GM23338 (cell line): ENCODE results near the genes VEZF1 and HSF5.

GRCh38 chr17:57286223-57287101, 30.1 kb downstream of the MSI2 start:
- PRO-cap: no peak
- RAMPAGE, long total RNA: no peak

DNA sequence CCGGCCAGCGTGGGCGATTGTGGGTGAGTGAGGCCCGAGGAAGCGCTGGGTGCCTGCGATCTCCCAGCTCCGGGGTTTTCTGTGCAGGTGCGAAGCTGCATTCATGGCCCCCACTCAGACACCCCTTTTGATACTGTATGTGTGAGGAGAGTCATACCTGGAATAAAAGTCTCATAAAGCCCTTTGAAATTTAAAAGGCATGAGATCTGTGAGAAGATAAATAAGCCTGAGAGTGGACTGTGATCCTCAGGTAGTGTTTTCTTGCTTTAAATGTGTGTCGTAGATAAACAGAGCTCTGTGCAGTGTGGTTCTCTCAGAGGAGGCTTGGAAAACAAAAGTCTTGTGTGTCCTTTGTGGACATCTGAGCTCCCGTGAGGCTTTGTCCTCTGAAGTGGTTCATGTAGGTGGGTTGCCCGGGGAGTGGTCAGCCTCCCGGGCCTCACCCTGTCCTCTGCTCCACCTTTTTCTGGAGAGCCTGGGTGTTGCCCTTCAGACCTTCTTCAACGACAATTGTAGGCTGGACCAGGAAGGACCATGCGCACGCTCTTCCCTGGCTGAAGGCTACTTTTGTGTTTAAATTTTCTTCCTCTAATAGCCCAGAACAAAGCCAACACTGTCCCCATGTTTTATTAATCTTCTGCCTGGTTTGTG, 151.0 kb downstream of the MSI2 start:
- PRO-cap: no peak
- RAMPAGE, long total RNA: no peak

DNA sequence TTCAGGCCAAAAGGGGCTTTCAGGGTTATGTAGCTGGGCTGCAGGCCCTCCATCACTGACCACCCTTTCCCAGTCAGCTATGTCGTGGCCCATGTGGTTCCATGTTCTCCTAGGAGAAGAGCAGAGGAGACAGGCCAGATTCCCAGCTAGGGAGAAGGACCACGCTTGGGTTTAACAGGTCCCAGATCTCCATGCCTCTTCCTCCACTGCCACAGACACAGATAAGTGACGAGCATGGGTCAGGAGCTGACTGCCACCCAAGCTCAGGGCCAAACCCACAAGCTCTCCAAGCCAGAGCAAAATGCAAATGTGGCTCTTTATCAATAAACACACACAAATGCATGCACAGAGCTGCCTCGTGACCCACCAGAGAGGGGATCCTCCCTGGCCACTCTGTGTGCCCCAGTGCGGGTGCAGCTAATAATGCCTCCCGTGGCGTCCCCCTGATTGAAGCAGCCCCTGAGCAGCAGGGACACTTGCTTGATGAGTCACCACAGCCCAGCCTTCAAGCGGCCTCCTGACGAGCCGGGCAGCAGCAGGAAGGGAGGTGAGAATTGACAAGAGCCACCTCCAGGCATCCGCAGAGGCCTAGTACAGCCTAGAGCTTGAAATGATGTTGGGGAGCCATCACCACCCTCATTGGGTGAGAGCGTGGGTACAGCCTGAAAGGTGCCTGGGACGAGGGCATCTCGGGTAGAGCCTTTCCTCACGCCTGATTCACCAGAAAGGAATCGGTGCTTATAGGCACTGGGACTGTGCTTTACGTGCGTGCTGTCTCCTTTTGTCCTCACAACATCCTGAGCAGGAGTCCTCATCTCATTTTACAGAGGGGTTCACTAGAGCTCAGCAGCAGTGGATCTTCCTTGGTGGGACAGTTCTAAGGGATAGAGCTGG, 143.8 kb downstream of the CCDC182 start:
- PRO-cap: no peak
- RAMPAGE, long total RNA: no peak

GRCh38 chr17:57671705-57672532, 73.2 kb downstream of the CCDC182 start:
- PRO-cap: no peak
- RAMPAGE, long total RNA: no peak

- PRO-cap: unidirectional peak, plus-strand start at chr17:57832906
- RAMPAGE, long total RNA: no peak
Measured at GRCh38 chr17:57832658-57833076, 17.2 kb downstream of the MRPS23 start.

GRCh38 chr17:57833077-57833684, 16.7 kb downstream of the MRPS23 start:
- PRO-cap: bidirectional peak, plus-strand start at chr17:57833248, minus-strand start at chr17:57833208
- RAMPAGE, long total RNA: no peak

- PRO-cap: no peak
- RAMPAGE, long total RNA: no peak
Measured at GRCh38 chr17:57839294-57839927, 10.4 kb downstream of the MRPS23 start.

DNA sequence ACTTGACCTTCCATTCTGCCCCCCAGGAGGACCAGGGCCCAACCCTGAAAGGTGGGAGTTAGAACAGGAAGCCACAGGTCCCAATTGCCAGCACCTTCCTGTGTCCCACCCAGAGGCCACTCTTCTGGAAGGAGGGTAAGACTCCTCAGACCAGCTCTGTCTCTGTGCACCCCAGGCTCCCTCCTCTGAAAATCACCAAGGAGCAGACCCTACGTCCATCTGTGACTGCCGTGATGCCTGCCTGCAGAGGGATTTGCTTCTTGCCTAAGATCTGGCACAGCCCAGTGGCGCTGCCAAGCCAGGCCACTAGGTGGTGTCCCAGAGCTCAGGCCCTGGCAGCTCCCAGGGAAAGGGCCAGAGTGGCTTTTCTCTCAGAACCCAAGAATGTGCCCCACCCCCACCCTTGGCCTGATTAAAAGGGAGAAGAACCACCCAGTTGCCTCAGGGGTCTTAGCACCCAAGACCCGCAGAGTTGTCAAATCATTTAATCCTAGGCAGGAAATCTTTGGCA, 42.6 kb upstream of the MRPS23 start:
- PRO-cap: bidirectional peak, plus-strand start at position 444 of the sequence, minus-strand start at position 255 of the sequence
- RAMPAGE, long total RNA: no peak

DNA sequence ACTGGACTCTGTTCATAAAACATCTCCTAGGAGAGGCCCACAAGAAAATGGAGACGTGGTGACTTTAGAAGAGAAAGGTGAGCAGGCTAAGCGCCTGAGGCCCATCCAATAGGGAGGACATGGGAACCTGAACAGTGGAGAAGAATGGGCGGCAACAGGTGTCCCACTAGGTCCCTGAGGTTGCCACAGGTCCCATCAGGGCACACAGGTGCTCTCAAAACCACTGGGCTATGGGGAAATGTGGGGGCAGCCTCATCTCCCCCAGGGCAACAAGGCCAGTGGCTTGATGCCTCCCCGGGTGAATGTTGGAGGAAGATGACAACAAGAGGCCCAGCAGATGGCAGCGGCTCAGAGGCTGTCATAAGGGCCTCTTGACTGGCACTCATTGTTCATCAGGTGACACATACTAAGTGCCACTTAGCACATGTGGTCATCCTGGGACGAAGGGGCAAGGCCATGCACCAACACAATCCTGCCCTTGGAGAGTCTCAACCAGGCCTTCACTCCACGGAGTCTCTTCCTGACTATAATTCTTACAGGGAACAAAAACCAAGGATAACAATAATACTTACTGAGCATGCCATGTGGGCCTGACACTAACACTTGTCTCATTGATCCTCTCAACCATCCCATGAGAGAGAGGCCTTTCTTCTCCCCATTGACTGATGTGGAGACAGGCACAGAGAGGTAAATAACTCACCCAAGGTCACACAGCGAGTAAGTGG, 38.1 kb downstream of the CUEDC1 start:
- PRO-cap: no peak
- RAMPAGE, long total RNA: no peak

DNA sequence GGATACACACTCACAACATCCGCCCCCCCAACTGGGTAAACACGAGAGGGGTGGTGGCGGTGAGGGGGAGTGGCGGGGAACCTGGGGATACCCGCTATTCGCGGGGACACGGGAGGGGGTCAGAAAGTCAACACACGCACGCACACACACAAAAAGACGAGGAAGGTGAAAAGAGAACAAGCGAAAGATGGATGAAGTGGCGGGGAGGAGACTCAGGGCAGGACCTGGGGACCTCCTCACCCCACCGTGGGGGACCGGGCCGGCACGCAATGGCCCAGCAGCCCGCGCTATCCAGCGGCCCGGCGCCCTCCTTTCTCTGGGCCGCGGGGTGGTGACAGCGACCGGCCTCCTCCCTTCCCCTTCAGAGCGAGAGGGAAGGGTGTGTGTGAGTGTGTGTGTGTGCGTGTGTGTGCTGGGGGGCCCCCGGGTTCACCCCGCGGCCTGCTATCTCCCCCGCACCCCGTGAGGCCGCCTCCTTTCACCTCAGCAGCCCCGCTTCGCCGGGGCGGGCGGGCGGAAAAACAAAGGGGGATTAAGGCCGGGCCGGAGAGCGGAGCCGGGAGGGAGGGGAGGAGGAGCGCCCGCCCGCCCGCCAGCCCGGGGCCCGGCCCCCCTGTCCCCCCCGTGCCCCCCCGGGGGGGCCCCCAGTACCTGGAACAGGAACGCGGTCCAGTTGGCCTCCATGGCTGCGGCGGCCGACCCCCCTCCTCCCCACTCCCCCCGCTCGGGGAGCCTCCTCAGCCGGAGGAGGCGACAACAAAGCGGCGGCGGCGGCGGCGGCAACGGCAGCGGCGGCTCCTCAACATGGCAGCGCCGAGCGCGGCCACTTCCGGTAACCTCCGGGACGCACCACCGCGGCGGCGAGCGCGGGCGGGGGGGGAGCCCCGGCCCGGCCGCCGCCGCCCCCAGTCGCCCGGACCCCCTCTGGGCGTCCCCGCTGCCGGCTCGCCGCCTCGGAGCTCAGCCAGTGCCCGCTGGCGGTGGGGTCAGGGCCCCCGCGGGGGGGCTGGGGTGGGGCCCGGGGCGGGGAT, at the start of gene VEZF1:
Gene VEZF1, minus strand, starts transcription at position 827 of the 1,031 bp plus-strand sequence.
- PRO-cap: bidirectional peak, plus-strand start at position 151 of the sequence, minus-strand start at position 161 of the sequence; bidirectional peak, plus-strand start at position 486 of the sequence, minus-strand start at position 505 of the sequence; bidirectional peak, plus-strand start outside the sequence, minus-strand start at position 806 of the sequence
- RAMPAGE, long total RNA: start-site peak on the minus strand centred at position 755 of the sequence, 94 bp wide, 174 and 36 reads in 2 replicates

- PRO-cap: unidirectional peak, minus-strand start at chr17:57991954
- RAMPAGE, long total RNA: no peak
Measured at GRCh38 chr17:57991313-57992233, 3.5 kb upstream of the VEZF1 start.

- PRO-cap: bidirectional peak, plus-strand start at chr17:58081963, minus-strand start at chr17:58081849
- RAMPAGE, long total RNA: no peak
Measured at GRCh38 chr17:58081701-58082220, 1.5 kb upstream of the DYNLL2 start.

GRCh38 chr17:58086315-58086604, 3.0 kb downstream of the DYNLL2 start:
- PRO-cap: no peak
- RAMPAGE, long total RNA: no peak

DNA sequence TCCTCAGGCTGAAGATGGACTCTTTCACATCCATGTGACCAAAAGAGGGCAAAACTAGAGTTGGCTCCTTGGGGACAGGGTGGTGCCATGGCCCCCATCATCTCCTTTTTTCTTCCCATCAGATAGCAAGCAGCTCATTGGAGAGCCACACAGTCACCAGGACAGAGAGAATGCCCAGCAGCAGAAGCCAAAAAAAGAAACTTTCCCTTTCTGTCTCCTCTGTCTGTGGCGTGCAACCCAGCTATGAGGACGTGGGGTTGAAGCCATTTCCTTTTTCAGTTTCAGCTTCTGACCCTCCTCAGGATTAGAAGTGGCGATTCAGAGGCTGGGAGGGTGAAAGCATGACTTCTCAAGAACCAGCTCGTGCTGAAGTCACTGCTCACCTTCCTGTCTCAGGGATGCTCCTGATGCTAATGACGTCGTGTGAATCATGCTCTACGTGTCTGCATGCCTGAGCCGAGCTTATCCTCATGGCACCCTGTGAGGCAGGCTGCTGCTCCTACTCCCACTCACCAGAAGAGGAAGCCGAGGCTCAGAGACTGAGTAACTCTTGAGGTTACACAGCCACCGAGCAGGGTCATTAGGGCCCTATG, 5.8 kb upstream of the LPO start:
- PRO-cap: no peak
- RAMPAGE, long total RNA: no peak

GRCh38 chr17:58278330-58279509, 2.0 kb downstream of the MPO start:
- PRO-cap: no peak
- RAMPAGE, long total RNA: no peak

GRCh38 chr17:58351032-58352051, 659 bp downstream of the SUPT4H1 start:
- PRO-cap: unidirectional peak, plus-strand start at chr17:58351734
- RAMPAGE, long total RNA: no peak

- PRO-cap: no peak
- RAMPAGE, long total RNA: no peak
Measured at GRCh38 chr17:58488166-58488629, at the start of gene HSF5. Gene HSF5, minus strand, starts transcription at chr17:58488408.

- PRO-cap: no peak
- RAMPAGE, long total RNA: no peak
Measured at GRCh38 chr17:58515775-58516212, 1.4 kb upstream of the MTMR4 start.

DNA sequence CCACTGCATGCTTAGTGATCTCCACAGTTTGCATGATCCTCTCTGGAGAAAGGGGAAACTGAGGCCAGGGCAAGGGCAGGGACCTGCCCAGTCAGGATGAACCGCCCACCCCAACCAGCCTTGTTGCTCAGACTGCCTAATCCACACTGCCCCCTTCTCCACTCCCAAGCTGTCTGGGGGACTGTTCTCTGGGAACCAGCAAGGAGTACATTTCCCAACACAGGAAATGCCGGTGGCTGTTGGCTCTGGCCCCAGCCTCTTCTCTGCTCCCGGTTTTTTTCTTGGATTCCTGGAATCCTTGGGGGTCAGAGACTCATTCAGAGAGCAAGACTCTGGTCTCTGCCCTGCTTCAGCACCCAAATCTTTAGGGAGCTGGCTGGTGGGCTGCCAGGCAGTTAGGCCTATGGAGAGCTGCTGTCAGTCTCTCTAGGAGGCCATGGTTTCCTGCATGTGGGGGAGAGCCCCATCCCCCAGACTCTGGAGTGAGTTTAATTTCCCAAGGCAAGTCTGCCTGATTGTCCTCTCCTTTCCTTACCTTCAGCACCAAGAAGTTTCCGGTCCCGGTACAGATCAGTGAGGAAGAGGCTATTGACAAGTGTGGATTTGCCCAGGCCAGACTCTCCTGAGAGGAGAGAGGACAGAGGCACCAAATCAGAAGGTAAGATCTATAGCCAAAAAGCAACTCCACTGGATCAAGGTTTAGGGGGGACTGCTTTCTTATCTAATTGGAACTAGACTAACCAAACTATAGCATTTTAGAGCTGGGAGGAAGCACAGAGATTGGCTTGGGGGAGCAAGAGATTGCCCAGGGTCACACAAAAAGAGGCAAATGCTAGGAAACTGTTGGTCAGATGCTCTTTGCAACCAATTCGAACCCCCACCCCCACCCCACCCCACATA, 11.0 kb upstream of the MTMR4 start:
- PRO-cap: no peak
- RAMPAGE, long total RNA: no peak

DNA sequence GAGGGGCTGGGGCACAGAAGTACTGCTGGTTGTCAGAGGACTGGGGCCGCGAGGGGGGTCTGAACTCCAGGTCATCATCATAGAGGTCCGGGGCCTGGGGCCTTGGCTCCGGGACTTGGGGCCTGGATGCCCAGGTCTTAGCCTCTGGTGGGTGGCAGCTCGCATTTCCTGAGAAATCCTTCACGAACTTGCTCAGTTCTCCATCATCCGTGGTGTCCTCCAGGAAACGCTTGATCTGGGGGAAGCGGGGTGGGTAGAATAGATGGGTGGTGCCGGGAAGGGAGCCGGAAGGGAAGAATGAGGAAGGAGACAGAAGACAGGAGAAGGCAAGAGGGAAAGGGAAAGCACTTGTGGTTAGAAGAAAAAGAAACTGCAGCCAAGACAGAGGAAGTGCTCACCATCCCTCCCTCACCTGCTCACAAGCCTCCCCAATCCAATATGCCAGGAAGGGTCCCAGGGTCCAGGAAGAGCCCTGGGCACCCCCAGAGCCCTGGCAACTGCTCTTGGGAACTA, 12.4 kb upstream of the MTMR4 start:
- PRO-cap: no peak
- RAMPAGE, long total RNA: no peak